ENCODE measurements around a stretch of chr2.

- PRO-cap: no peak
- RAMPAGE, long total RNA, 4 experiments: no peak in any of the 4 experiments
Measured at GRCh38 chr2:27888740-27889332, 1.4 kb downstream of the RBKS start.

- PRO-cap: no peak
- RAMPAGE, long total RNA, 4 experiments: no peak in any of the 4 experiments
Measured at GRCh38 chr2:27891438-27892218, 1.1 kb downstream of the BABAM2 start.

GRCh38 chr2:27966076-27966275, 75.4 kb downstream of the BABAM2 start:
- PRO-cap: no peak
- RAMPAGE, long total RNA, 4 experiments: no peak in any of the 4 experiments

GRCh38 chr2:28161071-28161412, 231.6 kb upstream of the FOSL2 start:
- PRO-cap: no peak
- RAMPAGE, long total RNA, 4 experiments: no peak in any of the 4 experiments

- PRO-cap: no peak
- RAMPAGE, long total RNA, 4 experiments: no peak in any of the 4 experiments
Measured at GRCh38 chr2:28164740-28165602, 227.7 kb upstream of the FOSL2 start.

DNA sequence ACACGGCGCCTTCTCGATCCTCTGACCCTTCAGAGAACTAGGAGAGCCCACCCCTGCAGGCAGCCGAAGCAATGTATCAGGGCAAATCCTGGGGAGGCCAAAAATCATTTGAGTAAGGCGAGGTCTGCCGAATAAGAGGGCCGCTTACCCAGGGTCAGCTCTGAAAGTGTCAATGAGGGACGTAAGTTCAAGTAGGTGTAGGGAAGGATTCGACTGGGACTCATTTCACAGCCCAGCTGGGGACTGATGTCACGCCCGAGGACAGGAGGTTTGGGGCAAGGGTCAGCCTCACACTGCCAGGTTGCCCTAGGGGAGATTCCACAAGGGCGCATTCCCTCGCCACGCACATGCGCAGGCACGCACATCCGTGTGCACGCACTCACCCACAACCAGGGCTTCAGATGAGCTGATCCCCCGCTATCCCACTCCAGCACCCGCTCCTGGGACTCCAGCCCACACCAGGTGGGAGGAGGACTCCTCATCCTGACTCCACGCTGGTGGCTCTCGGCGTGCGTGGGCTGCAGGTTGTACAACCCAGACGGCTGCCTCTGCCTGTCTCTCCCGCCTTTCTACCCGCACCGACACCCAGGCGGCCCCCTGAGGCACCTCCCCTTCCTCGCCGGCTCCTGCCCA, 48.0 kb upstream of the FOSL2 start:
- PRO-cap: no peak
- RAMPAGE, long total RNA, 4 experiments: no peak in any of the 4 experiments

DNA sequence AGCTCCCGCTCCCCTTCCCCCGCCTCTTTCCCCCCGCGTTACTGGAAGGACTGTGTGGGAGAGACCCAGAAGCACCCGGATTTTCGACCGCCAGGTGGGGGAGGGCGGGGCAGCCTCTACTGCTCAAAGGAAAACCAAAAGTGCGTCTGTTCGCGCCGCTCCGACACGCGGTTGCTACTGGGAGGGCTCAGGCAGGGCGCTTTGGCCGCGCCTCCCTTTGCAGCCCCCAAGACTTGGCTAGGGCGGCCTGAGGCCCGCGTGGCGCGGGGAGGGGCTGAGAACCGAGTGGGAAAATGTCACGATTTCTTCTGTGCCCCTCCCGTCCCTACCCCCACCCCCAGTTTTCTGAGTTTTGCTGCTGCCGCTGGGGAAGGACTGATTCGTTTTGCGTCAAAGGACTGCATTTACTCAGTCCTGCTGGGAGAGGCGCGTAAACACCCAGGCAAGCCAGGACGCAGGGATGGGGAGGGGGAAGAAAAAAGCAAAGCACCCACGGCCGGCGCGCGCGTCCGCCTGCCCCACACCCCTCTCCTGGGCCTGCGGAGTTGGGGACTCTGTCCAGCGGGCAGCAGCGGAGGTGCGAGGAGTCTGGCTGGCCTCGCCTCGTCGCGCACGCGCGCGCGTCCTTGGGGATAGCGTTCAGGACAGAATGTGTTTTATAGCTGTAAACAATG, 2.0 kb upstream of the FOSL2 start:
- PRO-cap: bidirectional peak, plus-strand start at position 163 of the sequence, minus-strand start at position 203 of the sequence; bidirectional peak, plus-strand start at position 411 of the sequence, minus-strand start at position 377 of the sequence; bidirectional peak, plus-strand start outside the sequence, minus-strand start at position 533 of the sequence
- RAMPAGE, long total RNA, 4 experiments: start-site peak on the minus strand in 1 of 4 experiments, centred at position 590 of the sequence, 8 reads per replicate

GRCh38 chr2:28399704-28400447, 7.2 kb downstream of the FOSL2 start:
- PRO-cap: no peak
- RAMPAGE, long total RNA, 4 experiments: no peak in any of the 4 experiments

DNA sequence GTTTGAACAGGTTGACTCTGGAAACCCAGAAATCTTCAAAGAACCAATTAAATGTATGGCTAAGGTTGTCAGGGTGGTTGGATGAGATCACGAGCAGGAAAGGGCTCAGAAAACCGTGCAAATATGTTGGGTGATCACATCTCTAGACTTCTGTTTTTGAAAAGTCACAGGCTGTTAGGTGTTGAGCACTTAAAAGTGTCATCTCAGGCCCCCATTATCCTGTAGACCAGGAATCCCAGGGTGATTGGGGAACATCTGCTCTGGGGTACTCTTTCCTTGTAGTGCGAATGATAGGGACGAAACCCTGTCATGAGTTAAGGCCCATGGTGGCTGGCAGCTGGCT, 25.0 kb downstream of the FOSL2 start:
- PRO-cap: no peak
- RAMPAGE, long total RNA, 4 experiments: no peak in any of the 4 experiments

DNA sequence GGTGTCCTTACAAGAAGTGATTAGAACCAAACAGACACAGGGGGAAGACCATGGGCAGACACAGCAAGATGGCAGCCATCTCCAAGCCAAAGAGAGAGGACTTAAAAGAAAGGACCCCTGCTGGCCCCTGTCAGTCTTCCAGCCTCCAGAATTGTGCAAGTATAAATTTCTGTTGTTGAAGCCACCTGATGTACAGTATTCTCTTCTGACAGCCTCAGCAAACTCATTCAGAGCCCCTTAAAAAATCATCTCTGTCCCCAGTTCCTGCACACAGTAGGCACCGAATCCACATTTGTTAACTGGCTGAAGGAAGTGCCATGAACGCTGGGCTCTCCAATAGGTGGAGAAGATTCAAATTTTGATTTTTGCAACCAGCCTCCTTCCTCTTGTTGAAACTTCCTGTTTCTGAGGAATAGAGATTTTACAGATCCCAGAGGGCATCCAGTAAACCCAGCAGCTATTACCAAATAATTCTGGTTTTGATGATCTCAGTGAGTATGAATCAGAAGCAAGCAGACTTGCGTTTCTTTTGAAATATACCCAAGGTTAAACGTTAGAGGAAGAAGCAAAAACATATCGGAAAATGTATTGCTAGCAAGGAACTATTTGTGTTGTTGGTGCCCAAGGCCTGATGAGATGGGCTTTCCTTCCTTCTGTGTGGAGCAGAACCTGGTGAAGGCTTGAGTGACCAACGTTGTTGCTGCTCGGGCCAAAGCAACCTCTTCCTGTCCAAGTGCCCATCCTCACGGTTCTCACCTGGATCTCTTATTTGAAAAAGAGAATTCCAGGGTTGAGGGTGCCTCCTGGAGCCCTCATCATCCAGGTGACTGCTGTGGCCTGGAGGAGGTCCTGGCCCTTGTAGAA, 47.7 kb upstream of the PLB1 start:
- PRO-cap: no peak
- RAMPAGE, long total RNA, 4 experiments: no peak in any of the 4 experiments

- PRO-cap: unidirectional peak, minus-strand start at chr2:28470847
- RAMPAGE, long total RNA, 4 experiments: no peak in any of the 4 experiments
Measured at GRCh38 chr2:28470725-28471002, 25.2 kb upstream of the PLB1 start.

- PRO-cap: no peak
- RAMPAGE, long total RNA, 4 experiments: no peak in any of the 4 experiments
Measured at GRCh38 chr2:28508588-28508976, 12.7 kb downstream of the PLB1 start.

DNA sequence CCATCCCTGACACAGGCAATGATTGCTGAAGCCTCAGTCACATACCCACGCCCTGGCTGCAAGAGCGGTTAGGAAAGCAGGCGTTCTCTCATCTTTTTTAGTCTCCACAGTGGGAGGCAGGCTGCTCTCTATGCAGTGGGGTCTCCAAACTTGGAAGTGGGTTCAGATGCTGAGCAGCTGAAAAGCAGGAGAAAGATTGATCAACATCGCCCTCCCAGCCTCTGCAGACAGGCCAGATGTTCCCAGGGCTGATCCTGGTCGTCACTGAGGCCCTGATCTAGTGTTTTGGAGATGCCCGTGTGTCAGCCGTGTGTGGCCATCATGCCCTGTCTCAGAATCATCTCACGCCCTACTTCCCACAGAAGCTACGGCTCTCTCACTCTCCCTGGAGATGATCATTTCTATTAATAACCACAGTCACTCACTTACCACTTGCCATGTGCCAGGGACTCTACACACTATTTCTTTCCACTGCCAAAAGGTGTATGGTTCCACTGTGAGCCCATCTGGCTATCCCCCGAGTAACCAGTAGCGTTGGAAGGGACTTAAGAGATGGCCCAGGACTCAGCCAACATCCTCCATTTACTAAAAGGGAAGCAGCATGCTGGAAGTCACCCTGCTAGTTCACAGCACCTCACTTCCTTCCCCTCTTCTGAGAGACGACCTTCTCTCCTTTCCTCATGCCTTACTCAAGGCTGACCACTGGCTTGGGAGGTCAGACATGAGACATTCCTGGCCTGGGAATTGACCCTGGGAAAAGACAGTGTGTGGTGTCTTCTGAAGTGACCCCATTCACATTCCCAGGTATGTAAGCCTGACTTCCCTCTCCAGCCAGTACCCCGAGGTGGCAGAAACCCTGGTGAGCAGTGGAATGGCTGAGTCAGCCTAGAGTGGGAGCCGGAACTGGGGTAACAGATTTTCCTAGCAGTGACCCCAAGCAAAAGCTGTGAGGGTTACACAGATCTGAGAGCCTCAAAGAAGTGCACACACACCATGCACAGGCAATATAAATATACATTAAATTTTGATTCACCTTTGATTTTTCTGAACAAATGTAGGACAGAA, 92.2 kb downstream of the PLB1 start:
- PRO-cap: no peak
- RAMPAGE, long total RNA, 4 experiments: no peak in any of the 4 experiments

GRCh38 chr2:28619831-28620581, 124.1 kb downstream of the PLB1 start:
- PRO-cap: no peak
- RAMPAGE, long total RNA, 4 experiments: no peak in any of the 4 experiments

- PRO-cap: bidirectional peak, plus-strand start at chr2:28662233, minus-strand start at chr2:28662115
- RAMPAGE, long total RNA, 4 experiments: no peak in any of the 4 experiments
Measured at GRCh38 chr2:28661876-28662509, 89.6 kb upstream of the PPP1CB start.

- PRO-cap: no peak
- RAMPAGE, long total RNA, 4 experiments: no peak in any of the 4 experiments
Measured at GRCh38 chr2:28680817-28681697, 70.6 kb upstream of the PPP1CB start.

GRCh38 chr2:28904378-28905458, 10.3 kb downstream of the WDR43 start:
- PRO-cap: no peak
- RAMPAGE, long total RNA, 4 experiments: start-site peak on the plus strand in 1 of 4 experiments, at chr2:28904757-28905255 at its widest, 15 reads per replicate

DNA sequence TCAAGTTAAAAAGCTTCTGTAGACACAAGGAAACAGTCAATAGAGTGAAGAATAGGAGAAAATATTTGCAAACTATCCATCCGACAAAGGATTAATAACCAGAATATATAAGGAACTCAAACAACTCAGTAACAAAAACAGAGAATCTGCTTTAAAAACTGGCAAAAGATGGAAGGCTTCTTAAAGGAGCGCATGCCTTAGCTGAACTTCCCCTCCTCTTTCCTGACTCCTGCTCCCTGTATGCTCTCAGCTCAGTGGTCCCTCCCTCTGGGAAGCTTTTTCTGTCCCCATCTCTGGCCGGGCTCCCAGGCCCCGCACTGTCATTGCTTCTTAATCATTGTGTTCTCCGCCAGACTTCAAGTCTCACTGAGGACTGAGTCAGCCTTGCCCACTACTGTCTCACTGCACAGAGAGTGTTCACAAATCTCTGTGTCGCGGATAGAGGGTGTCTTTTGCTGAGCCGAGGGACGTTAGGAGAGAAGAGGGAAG, 16.1 kb downstream of the TOGARAM2 start:
- PRO-cap: no peak
- RAMPAGE, long total RNA, 4 experiments: no peak in any of the 4 experiments

DNA sequence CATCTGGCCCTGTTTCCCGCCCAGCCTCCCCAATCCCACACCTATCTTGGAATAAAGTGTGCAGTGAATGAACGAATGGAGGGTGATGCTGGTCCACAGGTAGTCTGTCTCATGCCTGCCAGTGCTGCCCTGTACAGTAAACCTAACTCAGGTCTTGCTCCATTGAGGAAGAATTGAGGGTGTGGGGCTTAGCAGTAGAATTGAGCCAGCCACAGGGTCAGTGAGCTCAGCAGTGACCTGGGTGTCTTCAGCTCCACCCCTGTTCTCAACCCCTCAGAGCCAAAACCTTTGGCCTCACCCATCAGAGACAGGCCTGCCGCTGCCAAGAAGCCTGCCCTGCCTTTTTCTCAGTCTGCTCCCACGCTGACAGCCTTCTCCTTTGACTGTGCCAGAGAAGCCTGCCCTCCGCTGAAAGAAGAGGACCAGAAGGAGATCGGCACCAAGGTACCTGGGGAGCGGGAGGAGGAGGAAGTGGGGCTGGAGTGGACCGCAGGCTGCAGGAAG, 33.1 kb downstream of the TOGARAM2 start:
- PRO-cap: no peak
- RAMPAGE, long total RNA, 4 experiments: start-site peak on the plus strand in 1 of 4 experiments, centred at position 330 of the sequence, 6 reads per replicate

DNA sequence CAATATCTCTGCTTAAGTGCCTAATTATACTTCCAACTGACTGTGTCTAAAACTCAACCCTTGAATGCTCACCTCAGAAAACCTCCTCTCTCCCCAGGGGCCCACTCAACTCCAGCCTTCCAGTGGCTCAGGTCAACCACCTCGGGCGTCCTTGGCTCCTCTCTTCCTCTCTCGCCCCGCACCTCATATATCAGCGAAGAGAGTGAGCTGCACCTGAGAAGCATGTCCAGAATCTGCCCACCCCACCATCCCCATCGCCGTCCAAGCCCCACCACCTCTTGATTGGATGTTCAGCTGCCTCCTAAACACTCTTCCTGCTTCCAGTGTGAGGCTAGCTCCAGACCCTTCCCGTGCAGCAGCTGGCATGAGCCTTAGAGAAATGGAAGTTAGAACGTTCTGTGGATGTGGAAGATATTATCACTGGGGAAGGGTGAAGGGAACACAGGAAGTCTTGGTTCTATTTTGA, 35.0 kb downstream of the TOGARAM2 start:
- PRO-cap: no peak
- RAMPAGE, long total RNA, 4 experiments: no peak in any of the 4 experiments

Data from transverse colon (tissue), 4 donors.